Psoas muscle (tissue), 2 donors: Measurements from ENCODE around the gene AK4.

DNA sequence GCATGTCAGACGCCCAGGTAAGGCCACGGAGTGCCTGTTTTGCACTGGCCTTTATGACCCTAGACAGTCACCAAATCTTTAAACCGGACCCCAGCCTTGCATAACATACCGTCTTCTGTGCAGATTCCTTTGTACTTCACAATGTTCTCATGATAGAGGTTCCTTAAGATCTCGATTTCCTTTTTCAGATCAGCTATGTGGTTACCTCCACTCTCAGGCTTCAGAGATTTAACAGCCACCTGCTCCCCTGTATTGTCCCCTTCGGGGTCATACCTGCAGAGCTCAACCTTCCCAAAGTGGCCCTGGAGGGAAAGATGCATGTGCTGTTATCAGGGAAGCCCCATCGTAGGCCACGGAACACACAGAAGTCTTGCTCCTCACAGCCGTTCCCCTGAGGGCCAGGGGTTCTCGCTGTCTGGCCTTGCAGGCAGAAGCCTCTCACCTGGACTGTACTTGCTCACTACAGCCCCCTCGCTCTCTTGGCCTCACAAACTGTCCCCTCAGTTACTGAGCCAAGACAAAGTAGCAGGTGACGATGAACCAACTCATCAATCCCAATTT lies 94.7 kb downstream of the RAVER2 start:
- PRO-cap, 2 experiments: no peak in any of the 2 experiments

GRCh38 chr1:64844069-64844462 lies 99.2 kb downstream of the RAVER2 start:
- PRO-cap, 2 experiments: no peak in any of the 2 experiments

DNA sequence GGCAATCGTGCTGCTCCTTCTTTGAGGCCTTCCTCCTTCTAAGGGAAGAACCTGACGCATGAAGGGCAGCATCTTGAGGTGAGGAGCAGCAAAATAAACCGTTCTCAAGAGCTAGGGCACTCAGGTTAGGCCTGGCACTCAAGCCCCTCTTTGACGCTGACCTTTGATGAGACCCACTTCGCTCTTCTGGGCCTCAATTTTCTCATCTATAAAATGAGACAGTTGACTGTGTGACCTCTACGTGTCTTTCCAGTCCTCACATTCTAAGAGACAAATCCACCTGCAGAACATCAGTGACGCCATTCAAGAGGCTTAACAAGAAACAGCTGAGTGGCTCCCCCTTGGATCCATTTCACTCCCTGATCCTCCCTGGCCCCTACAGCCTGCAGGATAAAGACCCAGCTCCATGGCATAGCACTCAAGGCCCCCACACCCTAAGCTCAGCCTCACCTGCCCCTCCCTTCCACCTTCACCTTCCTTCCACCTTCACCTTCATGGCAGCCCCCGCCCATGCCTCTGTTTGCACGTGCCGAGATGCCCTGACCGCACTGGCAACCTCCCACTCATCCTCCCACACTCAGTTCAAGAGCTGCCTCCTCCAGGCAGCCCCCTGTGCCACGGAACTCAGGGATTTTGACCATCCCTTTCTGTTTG lies 109.6 kb downstream of the RAVER2 start:
- PRO-cap, 2 experiments: no peak in any of the 2 experiments

DNA sequence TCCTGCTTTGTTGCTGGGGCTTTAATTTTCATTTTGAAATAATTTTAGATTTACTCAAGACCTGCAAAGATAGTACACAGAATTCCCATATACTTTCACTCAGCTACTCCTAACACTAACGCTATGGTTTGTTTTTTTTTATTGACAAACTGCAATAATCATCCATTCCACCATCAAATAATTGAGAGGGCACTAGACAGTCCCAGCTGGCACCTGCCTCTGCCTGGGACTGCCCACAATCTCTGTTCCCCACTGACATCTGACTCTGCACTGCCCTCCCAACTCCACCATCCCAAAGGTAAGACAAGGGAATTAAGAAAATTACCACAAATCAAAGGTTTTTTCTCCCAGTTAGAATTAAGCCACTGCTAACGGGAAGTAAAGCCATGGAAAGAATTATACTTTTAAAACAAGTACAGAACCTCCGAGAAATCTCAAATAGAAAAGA lies 33.7 kb downstream of the JAK1 start:
- PRO-cap, 2 experiments: no peak in any of the 2 experiments

GRCh38 chr1:65141274-65141896 lies 6.6 kb upstream of the AK4 start:
- PRO-cap, 2 experiments: no peak in any of the 2 experiments

DNA sequence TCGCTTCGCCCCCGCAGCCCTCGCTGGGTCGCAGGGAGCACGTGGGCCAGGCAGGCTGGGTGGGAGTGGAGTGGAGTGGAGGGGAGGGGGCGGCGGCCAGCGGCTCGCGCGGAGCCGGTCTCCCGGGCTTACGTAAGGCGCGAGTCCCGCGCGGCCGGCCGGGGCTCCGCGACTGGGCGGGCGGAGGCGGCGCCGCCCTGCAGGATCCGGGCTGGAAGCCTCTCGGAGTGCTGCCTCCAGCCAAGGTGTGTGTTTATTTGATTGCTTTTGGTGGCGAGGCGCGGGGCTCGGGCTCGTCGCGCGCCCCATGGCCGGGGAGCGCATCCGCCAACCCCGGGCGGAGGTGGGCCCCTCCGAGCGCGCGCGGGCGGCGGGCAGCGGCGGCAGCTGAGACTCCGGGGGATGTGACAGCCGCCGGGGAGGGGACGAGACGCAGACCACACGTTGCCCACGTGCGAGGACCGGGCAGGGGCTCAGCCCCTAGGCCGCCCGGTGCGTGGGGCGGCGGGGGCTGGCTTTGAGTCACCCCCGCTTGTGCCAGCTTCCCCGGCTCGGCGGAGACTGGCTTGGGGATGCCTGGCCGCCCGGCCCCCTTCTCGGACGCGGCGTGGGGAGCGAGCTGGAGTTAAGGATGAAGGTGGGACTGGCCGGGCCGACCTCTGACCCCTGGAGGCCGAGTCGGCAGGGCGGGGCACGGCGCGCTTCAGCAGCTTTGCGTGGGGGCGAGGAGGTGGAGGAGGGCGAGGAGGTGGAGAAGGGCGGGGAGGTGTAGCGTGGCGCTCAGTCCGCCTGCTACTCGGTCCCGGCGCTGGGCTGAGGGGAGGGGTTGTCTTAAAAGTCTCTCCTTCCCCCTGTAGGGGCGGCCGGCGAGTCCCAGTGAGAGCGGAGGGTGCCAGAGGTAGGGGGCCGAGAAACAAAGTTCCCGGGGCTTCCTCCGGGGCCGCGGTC lies at the start of gene AK4:
TSS of gene AK4 (plus strand) at position 783 of the 948 bp plus-strand sequence.
- PRO-cap, 2 experiments: peak in 2 of 2 experiments; most common plus-strand start position 202 of the sequence (in 2); most common minus-strand start position 598 of the sequence (in 1)

GRCh38 chr1:65148369-65148508 lies 236 bp downstream of the AK4 start:
- PRO-cap, 2 experiments: no peak in any of the 2 experiments

DNA sequence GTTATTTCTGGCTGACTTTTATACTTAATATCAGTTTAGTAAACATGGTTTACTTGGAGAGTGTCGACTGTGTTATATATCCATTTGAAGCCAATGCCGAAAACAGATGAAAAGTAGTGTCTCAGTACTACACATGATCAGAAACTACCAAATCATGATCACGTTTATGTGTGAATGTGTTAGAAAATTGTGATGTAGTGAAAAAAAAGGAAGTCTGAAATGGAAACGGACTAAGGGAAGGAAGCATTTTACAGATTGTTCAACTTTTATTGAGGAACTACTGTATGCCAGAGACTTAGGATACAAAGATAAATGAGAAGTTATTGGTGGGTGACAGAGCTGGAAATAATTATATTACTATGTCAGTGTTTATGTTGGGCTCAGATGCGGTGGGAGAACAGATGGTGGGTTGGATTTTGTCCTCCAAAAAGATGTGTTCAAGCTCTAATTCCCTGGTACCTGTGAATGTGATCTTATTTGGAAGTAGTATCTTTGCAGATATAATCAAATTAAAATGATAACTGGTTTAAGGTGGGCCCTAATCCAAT lies 1.3 kb downstream of the LEPR start:
- PRO-cap, 2 experiments: no peak in any of the 2 experiments

DNA sequence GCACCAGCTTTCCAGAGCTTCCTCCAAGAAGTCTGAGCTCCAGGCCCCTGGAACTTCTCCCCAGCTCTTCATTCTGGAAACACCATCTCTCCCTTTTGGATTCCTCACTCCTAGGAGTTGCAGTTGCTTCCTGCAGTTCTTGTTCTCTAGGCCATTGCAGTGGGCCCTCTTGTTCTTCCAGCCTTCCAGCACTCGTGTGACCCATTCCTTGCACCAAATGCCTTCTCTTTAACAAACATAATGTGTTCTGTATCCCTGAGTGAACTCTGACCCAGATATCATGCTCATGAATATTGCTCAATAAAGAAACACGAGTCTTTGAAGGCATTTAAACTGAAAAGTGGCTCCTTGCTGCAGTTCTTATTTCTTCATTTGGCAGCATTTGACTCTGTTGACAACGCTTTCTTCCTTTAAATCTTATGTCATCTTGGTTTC lies 100.8 kb upstream of the PDE4B start:
- PRO-cap, 2 experiments: no peak in any of the 2 experiments

- PRO-cap, 2 experiments: no peak in any of the 2 experiments
Measured at GRCh38 chr1:66169315-66169983, 364.5 kb upstream of the SGIP1 start.

GRCh38 chr1:66266201-66266734 lies 267.7 kb upstream of the SGIP1 start:
- PRO-cap, 2 experiments: no peak in any of the 2 experiments

GRCh38 chr1:66282074-66282840 lies 251.7 kb upstream of the SGIP1 start:
- PRO-cap, 2 experiments: no peak in any of the 2 experiments

GRCh38 chr1:66342518-66342717 lies 191.5 kb upstream of the SGIP1 start:
- PRO-cap, 2 experiments: no peak in any of the 2 experiments

DNA sequence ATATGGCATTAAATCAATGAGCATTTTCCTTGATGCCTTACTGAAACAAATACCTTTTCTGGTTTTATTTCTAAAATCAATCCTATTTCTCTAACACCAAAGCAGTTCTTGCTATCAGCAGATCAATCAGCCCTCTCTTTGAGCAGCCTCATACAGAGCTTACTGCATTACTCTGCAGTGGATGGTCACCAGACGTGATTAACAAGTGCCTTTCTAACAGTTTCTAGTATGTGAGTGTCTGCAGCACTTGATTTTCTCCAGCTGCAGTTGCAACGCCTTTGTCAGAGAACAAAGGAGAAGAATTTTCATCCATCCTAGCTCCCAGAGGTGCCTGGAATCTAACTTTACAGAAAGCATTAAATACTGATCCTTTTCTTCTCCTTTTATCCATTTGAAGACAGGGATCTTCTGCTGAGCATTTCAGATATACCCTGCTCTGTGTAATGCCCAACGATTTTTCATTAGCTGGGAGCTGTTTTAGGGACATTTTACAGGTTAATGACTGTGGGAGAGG lies 177.3 kb upstream of the SGIP1 start:
- PRO-cap, 2 experiments: no peak in any of the 2 experiments

DNA sequence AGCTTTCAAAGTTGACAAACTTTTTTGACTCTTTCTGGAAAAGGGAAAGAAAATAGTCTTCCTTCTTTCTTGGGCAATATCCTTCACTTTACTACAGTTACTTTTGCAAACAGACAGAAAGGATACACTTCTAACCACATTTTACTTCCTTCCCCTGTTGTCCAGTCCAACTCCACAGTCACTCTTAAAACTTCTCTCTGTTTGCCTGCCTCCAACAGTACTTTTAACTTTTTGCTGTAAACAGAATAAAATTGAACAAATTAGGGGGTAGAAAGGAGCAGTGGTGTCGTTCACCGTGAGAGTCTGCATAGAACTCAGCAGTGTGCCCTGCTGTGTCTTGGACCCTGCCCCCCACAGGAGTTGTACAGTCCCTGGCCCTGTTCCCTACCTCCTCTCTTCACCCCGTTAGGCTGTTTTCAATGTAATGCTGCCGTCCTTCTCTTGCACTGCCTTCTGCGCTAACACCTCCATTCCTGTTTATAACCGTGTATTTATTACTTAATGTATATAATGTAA lies 160.7 kb upstream of the SGIP1 start:
- PRO-cap, 2 experiments: no peak in any of the 2 experiments

DNA sequence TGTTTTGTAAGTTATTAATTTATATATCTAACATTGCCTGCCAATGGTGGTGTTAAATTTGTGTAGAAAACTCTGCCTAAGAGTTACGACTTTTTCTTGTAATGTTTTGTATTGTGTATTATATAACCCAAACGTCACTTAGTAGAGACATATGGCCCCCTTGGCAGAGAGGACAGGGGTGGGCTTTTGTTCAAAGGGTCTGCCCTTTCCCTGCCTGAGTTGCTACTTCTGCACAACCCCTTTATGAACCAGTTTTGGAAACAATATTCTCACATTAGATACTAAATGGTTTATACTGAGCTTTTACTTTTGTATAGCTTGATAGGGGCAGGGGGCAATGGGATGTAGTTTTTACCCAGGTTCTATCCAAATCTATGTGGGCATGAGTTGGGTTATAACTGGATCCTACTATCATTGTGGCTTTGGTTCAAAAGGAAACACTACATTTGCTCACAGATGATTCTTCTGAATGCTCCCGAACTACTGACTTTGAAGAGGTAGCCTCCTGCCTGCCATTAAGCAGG lies 160.2 kb upstream of the SGIP1 start:
- PRO-cap, 2 experiments: no peak in any of the 2 experiments

DNA sequence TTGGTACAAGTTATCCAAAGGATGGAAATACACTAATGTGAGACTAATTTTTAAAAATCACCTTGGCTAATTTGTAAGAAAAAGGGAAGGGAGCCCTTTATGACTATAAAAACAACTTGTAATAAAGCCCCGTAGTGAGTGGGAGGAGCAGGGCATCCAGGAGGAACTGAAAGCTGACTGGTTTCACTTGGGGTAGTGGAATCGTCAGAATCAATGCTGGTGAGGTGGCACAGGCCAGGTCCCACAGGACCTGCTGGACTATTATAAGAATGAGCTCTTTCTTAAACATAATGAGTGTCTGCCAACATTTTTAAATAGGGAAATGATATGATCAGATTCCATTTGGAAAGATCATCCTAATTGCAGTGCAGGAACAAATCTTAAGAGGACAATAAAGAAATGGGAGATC lies 153.6 kb upstream of the SGIP1 start:
- PRO-cap, 2 experiments: no peak in any of the 2 experiments

DNA sequence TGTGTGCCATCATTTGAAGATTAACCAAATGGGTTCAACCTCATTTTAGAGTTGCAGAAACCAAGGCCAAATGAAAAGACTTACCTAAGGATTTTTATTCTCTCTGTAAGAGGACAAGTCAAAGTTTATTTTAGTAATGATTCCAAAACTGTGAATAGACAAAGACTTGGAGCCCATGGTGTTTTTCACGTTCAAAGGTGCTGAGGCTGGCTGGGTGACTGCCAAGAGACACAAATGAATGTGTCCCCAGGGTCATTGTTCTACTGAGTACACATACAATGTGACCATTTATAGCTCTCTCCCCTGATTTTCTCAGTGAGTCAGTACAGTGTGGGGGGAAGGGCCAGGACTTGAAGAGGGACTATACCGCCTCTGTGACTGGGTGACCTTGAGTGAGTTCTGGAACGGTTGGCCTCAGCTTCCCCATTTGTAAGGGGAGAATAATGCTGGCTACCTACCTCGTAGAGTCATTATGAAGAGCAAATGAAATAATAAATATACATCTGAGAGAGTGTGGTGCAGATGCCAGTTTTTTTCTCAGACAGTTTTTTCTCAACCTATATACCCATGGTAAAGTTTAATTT lies 9.5 kb downstream of the SGIP1 start:
- PRO-cap, 2 experiments: no peak in any of the 2 experiments

DNA sequence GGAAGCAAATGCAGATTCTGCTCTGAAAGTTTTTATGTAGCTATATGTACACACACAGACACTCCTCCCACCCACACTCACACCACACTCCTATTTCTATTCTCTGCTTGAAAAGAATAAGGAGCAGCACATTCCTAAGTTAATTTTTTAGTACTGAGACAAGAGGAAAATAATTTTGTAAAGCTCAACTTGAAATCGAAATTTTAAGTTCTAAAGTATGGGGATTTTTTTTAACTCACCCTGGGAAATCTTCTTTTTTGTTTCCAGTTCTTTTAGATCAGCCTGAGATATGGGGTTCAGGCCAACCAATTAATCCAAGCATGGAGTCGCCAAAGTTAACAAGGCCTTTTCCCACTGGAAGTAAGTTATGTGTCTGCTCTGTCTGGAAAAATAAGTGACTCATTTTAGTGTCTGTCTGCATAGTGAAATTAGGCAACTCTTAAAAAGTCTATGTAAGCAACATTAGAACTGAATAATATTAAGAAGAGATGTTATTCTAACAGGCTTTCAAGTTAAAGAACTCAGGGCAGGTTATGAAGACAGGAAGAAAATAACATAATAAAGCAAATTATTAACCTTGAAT lies 75.4 kb upstream of the DYNLT5 start:
- PRO-cap, 2 experiments: no peak in any of the 2 experiments

- PRO-cap, 2 experiments: no peak in any of the 2 experiments
Measured at GRCh38 chr1:66925888-66926273, 1.1 kb downstream of the MIER1 start.